ENCODE data around the gene ZPLD1.

GRCh38 chr3:99938196-99939022 is 120.7 kb downstream of the CMSS1 start:
- PRO-cap, 2 experiments = no peak in any of the 2 experiments

DNA sequence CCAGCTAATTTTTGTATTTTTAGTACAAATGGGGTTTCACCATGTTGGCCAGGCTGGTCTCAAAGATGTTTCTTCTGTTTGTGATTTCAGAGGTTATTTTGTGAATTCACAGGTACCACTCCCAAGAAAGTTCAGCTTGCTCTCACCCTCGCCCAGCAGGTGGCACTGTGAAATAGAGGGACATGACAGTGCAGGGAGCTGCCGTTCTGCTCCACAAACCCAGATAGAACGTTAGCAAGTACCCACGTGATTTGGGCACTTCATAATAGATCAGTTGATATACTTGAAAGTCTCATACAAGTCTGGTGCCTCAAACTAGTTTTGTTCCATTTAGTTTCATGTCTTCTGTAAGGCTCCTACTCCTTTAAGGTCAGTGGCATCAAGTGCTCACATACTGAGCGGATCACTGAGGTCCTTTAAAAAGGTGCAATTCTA is 45.5 kb downstream of the FILIP1L start:
- PRO-cap, 2 experiments = no peak in any of the 2 experiments

GRCh38 chr3:100073879-100074434 is 40.3 kb downstream of the FILIP1L start:
- PRO-cap, 2 experiments = peak in 1 of 2 experiments; most common plus-strand start chr3:100074236 (in 1); most common minus-strand start chr3:100074246 (in 1)

DNA sequence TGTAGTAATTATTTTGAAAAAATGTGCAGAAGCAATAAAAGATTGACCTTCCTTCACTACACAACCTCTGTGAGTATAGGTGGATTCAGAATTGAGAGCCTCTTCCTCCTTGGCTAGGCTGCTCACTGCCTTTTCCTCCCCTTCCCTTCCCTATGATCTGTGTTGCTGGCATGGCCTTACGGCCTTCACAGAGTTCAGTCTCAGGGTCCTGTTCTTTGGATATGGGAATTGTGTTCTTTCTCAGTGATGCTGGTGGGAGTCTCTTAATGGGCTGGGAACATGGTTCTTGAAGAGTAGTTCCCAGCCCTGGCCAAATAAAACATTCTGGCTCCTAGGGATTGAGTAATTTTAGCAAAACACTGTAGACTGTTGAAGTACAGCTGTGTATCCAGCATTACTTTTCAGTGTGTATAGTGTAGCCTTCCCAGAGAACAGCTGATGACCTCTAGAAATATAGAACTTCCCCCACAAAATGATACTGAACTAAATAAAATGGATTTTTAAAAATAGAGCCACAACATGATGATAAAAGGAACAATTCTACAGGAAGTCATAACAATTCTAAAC is 22.6 kb upstream of the FILIP1L start:
- PRO-cap, 2 experiments = no peak in any of the 2 experiments

DNA sequence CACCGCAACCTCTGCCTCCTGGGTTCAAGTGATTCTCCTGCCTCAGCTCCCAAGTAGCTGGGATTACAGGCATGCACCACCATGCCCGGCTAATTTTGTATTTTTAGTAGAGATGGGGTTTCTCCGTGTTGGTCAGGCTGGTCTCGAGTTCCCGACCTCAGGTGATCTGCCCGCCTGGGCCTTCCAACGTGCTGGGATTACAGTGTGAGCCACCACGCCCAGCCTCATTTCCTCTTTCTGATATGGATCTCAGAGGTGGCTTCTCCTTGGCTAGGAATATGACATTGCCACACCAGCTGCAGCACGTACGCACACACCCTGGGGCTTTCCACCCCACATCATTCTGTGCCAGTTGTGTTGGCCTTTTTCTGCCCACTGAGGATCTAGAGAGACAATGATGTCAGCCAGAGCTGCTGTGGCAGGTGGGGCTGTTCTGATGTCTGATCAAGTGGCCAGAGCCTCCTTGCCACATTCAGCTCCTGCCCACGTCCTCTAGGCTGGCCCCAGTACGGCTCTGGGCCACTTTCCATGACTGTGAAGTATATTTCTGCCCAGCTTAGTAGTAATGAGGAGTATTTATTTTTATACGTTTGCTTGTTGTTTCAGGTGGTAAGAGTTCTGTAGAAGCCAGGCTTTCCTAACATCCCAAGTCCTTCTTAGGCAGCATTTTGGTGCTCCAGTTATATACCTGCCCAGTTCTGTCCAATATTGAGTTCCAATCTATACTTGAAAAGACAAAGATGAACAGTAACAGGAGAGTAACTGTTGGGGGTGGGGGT is 29.1 kb downstream of the TMEM45A start:
- PRO-cap, 2 experiments = peak in 1 of 2 experiments; most common plus-strand start position 471 of the sequence (in 1); most common minus-strand start position 168 of the sequence (in 1)

GRCh38 chr3:100697099-100697663 is 12.1 kb upstream of the TFG start:
- PRO-cap, 2 experiments = peak in 1 of 2 experiments; most common plus-strand start chr3:100697490 (in 1); most common minus-strand start chr3:100697390 (in 1)

- PRO-cap, 2 experiments = no peak in any of the 2 experiments
These were observed 23.8 kb upstream of the ABI3BP start for GRCh38 chr3:101017105-101017304.

GRCh38 chr3:101466464-101467566 is 46.2 kb downstream of the SENP7 start:
- PRO-cap, 2 experiments = no peak in any of the 2 experiments

GRCh38 chr3:101530465-101531039 is 17.5 kb upstream of the SENP7 start:
- PRO-cap, 2 experiments = no peak in any of the 2 experiments

DNA sequence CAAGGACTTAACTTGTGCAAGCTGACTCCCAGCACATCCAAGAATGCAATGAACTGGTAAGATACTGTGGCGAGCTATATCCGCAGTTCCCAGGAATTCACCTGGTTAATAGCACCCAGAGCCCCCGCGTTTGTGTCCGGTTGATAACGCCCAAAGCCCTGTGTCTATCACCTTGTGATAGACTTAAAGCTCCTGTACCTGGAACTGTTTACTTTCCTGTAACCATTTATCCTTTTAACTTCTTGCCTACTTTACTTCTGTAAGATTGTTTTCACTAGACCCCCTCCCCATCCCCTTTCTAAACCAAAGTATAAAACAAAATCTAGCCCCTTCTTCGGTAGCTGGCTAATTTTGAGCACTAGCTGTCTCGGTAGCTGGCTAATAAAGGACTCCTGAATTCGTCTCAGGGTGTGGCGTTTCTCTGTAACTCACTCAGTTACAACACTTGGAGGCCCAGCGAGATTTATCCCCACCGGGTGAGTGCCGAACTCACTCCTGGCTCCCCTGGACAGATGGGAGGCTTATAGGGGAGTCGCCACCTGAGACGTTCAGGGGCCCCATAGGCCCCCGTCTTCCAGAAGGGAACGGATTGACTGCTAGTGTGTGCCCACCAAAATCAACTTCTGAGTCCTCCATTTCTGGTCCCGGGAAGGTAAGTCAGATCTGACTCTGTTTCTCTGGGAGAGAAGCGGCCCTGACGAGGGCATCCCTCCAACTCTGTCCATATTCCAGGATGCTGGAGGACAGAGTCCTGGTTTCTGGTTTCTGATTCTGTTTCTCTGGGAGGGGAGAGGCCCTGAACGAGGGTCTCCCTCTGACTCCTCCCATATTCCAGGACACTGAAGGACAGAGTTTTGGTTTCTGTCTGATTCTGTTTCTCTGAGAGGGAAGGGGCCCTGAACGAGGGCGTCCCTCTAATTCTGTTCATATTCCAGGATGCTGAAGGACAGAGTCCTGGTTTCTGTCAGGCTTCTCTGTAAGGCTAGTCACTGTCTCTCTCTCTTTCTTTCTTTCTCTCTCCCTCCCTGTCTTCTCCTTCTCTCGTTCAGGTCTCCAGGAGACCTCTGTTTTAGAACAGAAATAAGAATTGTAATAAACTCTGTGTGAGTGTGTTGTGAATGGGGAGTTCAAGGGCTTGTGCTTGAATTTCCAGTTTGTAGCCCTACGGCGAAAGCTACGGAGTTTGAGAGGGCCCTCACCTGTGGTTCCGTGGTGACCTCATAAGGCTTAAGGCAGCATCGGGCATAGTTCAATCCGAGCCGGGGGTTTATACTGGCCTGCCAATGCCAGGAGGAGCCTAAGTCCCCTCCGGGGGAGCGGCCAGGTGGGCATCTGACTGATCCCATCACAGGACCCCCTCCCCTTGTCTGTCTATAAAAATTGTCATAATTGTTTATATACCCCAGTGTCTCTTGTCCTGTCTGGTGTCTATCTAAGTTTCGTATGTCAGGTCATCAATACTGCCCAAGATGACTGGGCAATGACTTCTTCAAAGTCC is 44.2 kb downstream of the ZBTB11 start:
- PRO-cap, 2 experiments = no peak in any of the 2 experiments

DNA sequence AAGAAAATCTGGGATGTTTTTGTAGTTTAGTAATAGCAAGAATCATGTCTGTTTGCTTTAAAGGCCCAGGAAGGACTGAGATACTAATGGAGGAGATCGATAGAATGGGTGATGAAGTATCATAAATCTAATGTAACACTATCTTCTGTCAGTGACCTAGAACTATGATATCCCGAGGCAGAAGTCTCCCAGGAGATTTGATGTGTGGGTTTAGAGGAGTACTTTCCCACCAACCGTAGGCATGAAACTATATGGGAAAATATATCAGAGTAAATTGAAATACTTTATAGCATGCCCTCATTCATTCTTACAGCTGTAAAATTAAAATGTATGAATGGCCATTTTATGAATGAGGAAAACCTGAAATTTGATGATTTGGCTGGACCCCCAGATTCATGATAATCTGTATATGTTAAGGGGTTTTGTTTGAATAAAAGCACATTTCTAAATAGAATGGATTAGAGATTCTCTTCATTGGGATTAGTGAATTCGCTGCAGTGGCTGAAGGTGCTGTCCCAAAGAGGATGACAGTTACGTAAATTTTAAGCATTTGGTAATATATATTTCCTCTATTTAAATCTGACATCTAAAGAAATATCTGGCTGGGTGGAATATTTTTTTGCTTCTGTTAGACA is 20.8 kb upstream of the NFKBIZ start:
- PRO-cap, 2 experiments = no peak in any of the 2 experiments

- PRO-cap, 2 experiments = no peak in any of the 2 experiments
These were observed 2.5 kb upstream of the NFKBIZ start for GRCh38 chr3:101846880-101847242.

- PRO-cap, 2 experiments = no peak in any of the 2 experiments
These were observed 3.4 kb downstream of the NFKBIZ start for GRCh38 chr3:101852819-101853019.

DNA sequence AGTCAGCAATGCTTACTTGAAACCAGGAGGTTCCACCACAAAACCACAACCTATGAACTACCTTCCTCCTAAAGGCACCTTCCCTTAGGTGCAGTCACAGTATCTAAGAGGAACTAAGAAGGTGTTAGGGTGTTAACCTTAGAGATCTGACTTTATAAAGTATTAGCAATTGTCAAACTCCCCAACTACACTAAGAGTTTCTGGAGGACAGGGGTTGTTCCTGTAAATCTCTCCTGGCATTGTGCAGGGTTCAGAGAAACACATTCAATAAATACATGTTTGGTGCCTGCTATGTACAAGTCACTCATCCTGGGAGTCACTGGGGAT is 208.6 kb downstream of the NFKBIZ start:
- PRO-cap, 2 experiments = no peak in any of the 2 experiments

- PRO-cap, 2 experiments = no peak in any of the 2 experiments
These were observed at the start of gene ZPLD1 for GRCh38 chr3:102434621-102435110. Gene ZPLD1, plus strand, starts transcription at chr3:102435015.

DNA sequence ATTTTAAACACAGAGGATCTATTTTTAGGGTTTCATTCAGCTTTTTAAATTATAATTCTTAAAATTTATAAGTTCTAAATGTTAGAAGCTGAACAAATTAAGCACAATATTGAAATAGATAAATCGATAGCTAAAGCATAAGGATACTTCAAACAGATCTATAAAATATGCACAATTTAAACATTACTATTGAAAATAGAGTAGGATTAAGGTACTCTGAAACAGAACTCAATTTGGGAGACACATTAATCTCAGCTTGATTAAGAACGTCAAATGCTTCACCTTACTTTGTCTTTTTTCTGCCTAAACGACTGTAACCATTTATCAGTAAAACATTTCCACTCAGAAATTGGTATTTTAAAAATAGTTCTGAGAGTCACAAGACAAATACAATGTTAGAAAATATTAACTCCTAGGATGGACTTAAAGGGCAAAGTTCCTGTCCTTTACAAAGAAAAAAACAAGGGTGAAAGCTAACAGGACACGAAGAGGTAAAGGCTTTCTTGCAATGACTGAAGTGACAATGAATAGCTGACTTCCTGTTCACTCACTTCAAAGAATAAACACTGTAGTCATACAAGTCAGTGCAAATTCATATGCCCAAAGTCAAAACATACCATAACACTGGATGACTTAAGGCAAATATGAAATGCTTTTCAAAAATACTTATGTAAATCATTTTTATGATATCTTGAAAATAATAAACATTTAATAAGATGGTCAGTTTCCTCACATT is 1389.9 kb upstream of the ALCAM start:
- PRO-cap, 2 experiments = no peak in any of the 2 experiments

GRCh38 chr3:104676132-104676650 is 690.5 kb upstream of the ALCAM start:
- PRO-cap, 2 experiments = no peak in any of the 2 experiments

DNA sequence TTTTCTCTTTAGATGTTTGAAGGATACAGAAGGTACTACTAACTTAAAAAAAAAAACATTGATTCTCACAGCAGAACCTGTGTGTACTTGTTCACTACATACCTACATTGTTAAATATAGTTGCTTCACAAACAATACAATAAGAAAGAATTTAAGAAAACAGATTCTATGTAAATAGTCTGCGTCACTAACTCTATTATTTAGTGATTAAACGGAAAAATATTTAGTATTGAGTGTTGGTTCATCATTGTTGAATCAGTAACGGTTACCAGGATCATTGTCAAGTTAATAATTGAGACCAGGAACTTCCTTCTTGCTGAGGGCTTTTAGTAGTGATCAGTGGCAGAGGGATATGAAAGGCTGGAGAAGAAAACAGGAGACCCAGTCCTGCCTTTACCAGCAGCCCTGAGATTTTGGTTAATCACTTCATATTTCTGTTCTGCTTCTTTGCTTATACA is 20.7 kb downstream of the ALCAM start:
- PRO-cap, 2 experiments = no peak in any of the 2 experiments

DNA sequence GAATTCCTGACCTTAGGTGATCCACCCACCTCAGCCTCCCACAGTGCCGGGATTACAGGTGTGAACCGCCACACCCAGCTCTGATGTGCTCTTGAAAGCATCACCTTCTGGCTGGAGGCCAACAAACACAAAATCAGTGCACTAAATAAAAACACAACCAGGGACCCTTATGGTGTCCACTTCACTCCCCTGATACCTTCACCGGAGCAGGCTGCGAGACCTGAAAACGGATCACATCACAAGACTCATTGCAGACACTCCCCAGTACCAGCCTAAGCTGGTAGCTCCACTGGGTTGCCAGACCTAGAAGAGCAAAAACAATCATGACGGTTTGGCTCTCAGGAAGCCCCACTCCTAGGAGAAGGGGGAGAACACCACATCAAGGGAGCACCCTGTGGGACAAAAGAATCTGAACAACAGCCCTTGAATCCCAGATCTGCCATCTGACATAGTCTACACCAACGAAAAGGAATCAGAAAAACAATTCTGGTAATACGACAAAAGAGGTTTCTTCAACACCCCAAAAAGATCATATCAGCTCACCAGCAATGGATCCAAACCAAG is 36.5 kb downstream of the ALCAM start:
- PRO-cap, 2 experiments = no peak in any of the 2 experiments

DNA sequence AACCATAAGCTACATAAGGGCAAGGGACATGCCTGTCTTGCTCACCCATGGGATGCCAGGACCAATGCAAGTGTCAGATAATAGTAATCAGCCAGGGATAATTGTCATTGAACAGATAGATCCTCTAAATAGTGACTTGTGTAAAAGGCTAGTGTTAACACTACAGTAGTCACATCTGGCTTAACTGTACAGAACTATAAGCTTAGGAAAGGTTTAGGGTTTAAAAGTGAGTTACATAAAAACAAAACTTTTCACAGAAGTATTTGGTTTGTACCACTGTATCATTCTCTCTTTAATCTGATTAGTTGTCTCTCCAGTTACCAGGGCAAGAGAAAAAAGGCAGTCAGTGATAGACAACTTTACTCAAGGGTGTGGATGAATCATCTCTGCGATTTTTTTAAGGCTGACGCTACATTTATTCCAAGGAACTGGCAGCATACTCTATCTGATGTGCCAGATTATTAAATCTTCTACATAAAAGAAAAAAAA is 122.0 kb downstream of the CBLB start:
- PRO-cap, 2 experiments = no peak in any of the 2 experiments